Ishikawa (cell line): ENCODE data around the gene RERE.

- RRBS, result no CpG with 5 or more reads among the region's 7 CpGs
Measured at GRCh38 chr1:8257619-8258000, 60.3 kb upstream of the SLC45A1 start.

GRCh38 chr1:8363790-8364283 lies 45.9 kb downstream of the SLC45A1 start:
- RRBS, result no CpG with 5 or more reads among the region's 18 CpGs

GRCh38 chr1:8428149-8428484 lies 110.2 kb downstream of the SLC45A1 start:
- RRBS, result no CpG with 5 or more reads among the region's 5 CpGs

DNA sequence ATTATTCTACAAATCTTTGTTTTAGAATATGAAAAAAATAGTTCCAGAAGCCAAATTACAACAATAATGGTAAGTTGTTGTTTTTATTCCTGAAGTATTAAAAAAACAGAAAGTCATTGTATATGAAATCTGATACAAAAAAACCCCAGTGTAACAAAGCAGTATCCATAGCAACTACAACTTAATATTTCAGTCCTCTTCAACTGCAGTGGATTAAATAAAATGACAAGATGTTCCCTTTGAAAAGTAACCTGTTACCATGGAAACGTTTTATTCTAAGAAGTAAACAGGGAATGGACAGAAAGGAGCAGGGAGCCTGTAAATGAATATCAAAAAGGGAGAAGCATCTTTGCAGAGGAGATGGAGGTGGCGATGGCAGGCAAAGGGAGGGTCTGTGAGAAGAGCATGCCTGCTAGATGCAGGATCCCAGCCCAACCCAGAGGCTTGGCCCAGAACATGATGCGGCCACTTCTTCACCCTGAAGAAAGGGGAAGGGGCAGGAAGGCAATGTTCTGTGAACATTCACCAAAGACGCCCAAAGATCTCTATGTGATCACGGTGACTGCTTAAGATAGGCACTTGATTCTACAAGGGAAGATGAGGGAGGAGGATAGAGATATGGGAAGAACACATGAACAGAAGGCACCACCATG lies 199.8 kb downstream of the SLC45A1 start:
- RRBS, result no CpG with 5 or more reads among the region's 5 CpGs

DNA sequence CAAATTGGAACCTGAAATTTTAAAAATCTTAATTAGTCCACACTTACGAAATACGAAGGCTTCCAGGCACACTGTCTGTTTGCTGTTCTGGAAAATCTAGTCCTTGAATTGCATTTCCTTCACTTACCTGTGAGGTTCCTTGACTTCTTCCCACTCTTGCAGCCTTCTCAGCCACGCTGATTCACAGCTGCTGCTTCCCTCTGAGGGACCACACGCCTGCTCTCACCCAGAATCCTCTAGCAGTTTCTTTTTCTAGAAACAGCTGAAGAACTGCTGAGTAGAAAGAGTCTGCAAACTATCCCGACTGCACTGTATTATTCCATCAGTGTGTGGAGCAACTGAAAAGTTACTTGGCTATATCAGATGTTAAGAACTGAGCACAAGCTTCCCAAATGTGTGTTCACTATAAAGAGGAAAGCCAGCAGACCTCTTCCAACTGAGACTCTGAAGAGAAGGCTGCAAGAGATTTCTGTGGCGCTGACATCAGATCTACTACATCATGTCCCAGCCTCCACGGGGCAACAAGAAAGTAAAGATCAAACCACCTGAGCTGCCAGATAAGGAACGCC lies 226.7 kb downstream of the RERE start:
- RRBS, result no CpG with 5 or more reads among the region's 8 CpGs

- RRBS, result no CpG with 5 or more reads among the region's 5 CpGs
Measured at GRCh38 chr1:8604113-8604703, 213.2 kb downstream of the RERE start.

GRCh38 chr1:8668010-8668659 lies 149.3 kb downstream of the RERE start:
- RRBS, result no CpG with 5 or more reads among the region's 3 CpGs

DNA sequence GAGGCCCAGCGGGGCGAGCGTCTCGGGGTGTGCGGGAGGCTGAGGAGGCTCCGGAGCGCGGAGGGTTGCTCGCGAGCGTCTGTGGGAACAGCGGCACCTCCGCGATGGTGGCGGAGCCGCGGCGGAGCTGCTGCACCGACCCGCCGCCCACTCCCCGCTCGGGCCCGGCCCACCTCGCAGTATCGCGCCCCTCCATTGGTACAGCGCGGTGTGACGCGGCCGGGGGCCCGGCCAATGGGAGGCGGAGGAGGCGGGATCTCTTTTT lies at the start of gene RERE:
Gene RERE, minus strand, starts transcription at position 81 of the 265 bp plus-strand sequence.
- RRBS, result 2% methylated on average over 23 of the region's 35 CpGs

GRCh38 chr1:8829353-8829848 lies 12.0 kb upstream of the RERE start:
- RRBS, result no CpG with 5 or more reads among the region's 6 CpGs

GRCh38 chr1:8943389-8944005 lies 2.2 kb upstream of the CA6 start:
- RRBS, result no CpG with 5 or more reads among the region's 10 CpGs

DNA sequence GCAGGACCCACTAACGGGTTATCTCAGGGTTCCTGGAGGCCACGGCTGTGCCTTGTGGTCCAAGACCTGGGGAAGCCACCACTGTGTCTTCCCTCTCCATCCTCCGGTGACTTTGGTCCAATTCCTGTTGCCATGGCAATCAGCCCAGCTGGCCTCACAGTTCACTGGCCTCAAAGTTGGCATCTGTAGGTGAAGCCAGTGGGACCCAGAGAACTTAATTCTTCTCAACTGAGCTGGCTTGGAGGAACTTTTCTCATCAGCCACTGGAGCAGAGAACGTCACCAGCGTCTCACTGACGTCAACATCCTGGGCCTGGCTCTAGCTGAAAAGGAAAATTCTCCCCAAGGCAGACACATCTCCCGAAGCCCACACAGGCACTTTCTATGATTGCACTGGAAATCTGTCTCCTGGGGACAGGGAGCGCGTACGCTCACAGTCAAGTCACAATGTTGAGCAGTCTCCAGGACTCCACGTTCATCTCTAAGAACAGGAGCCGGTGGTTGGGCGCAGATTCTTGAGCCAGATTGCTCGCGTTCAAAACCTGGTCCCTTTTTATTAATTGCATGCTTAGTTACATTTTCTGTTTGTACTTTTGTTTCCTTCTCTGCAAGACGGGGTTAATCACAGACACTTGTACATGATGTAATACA lies 22.0 kb upstream of the GPR157 start:
- RRBS, result no CpG with 5 or more reads among the region's 16 CpGs

DNA sequence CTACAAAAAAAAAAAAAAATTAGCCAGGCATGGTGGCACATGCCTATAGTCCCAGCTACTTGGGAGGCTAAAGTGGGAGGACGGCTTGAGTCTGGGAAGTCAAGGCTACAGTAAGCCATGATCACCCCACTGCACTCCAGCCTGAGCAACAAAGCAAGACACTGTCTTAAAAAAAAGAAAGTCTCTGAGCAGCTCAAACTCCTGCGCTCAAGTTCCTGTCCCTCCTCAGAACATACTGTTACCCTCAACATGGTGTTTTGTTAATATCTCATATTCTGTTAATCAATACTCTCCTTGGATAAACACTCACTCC lies 43.0 kb upstream of the GPR157 start:
- RRBS, result no CpG with 5 or more reads among the region's 2 CpGs

- RRBS, result 82% methylated on average over 3 of the region's 36 CpGs
Measured at GRCh38 chr1:9263816-9264481, 28.7 kb upstream of the SPSB1 start.

- RRBS, result no CpG with 5 or more reads among the region's 5 CpGs
Measured at GRCh38 chr1:9289897-9290486, 2.7 kb upstream of the SPSB1 start.

DNA sequence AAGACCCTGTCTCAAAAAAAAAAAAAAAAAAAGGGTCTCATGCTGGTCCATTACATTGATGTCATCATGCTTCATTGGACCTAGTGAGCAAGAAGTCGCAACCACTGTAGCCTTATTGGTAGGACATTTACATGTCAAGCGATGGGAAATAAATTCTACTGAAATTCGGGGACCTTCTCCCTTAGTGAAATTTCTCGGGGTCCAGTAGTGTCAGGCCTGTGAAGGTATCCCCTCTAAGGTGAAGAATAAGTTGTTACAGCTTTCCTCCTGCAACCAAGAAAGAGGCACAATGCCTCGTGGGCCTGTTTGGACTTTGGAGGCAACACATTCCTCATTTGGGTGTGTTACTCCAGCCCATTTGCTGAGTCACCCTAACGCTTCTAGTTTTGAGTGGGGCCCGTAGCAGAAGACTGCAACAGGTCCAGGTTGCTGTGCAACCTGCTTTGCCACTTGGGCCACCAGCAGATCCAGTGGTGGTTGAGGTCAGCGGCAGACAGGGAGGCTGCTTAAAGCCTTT lies 7.3 kb downstream of the SPSB1 start:
- RRBS, result no CpG with 5 or more reads among the region's 8 CpGs

DNA sequence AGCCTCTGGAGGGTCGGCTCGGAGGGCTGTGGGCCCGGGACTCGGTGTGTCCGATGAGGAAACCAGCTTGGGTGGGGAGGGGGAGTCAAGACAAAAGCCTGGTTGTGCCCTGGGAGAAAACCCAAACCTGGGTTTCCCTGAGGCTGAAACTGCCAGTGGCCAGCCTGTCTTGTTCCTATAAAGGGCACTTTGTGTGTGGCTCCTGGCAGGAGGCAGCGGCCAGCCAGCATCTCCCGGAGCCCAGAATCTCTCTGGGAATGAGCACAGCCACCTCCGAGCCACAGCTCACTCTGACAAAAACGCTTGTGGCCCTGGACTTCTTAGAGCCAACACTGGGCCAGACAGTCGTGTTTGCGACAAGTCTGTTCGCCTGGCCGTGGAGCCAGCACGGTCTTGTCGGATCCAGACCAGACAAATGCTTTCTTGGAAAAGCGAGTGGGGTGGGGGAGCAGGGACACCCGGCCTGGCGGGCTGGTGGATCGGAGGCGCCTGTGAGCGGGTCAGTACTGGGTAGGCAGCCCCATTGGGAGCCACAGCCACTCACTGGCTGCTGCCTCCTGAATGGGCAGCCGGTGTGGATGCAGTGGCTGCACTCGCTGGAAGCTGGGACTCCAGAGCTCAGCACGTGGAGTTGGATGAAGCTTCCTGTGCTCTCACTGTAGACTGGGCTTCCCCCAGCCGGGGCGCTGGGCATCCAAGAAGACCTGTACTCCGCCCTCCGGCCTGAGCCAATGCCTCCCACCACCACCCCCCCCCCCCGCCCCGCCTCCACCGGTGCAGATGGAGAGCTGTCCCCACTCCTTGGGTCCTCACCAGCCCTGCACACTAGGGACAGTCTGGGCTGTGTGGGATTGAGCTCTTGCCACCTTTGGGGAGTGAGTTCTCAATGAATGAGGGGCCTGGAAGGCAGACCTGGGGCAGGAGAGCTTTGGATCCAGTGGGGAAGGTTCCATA lies 32.1 kb downstream of the SPSB1 start:
- RRBS, result 91% methylated on average over 10 of the region's 31 CpGs

DNA sequence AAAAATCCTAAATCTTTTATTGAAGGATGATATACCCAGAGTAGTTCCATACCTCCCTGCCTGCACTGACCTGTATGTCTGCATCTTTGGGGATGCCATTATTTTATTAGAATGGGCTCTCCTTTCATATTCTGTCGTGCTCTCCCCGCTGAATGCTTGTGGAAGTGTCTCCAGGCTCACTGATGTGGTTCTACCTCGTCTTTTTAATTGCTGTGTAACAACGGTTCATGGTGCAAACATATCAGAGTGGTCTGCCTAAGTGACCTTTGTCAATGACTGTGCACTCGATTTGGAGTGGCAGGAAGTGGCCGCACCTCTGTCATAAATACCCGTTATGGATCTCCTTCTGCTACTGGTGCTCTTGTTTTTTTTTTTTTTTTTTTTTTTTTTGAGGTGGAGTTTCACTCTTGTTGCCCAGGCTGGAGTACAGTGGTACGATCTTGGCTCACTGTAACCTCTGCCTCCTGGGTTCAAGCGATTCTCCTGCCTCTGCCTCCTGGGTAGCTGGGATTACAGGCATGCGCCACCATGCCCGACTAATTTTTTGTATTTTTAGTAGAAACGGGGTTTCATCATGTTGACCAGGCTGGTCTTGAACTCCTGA lies 38.4 kb downstream of the SPSB1 start:
- RRBS, result no CpG with 5 or more reads among the region's 12 CpGs

DNA sequence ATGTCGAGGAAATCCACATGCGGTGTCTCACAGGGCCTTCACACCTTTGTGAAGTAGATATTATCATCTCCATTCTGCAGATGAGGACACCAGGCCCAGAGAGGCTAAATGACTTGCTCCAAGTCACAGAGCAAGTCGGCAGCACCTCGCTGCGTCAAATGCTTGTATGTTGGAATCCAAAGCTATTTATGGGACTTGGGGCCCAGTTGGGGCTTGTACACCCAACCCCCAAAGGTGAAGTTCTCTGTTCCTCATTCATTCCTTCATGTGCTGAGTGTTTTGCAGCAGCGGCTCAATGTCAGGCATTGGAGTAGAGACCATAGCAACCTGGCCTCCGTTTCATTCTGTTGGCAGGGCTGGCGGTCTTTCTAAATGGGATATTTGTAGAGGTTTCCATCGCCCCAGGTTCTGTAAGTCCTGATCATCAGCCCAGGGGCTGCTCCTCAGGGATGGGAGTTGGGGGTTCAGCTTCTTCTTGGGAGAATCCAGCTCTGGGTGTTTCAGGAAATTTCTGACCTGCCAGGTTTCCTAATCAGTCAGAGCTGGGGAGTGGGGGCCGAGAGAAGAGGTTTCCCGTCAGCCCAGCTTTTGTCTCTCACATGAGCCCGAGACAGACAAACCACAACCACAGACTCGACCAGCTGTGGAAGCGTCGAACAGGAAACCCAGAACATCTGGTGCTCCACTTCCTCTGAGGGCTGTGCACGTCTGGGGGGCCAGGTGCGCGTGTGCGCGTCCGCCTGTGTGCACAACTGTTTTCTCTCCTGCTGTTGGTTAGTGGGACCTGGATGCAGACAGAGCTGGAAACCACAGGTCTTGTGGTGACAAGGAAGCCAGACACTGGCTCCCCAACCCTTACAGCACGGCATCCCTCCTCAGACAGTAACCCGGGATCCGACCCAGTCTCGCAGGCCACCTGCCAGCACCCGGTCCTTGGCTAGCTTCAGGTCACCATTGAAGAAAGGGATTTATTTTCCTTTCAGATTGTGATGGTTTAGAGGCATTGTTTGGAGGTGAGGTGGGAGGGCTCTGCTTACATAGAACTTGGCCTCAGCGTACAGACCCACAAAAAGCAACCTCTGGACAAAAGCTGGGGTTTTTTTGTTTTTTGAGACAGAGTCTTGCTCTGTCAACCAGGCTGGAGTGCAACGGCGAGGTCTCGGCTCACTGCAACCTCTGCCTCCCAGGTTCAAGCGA lies 113.0 kb upstream of the SLC25A33 start:
- RRBS, result 83% methylated on average over 4 of the region's 31 CpGs

DNA sequence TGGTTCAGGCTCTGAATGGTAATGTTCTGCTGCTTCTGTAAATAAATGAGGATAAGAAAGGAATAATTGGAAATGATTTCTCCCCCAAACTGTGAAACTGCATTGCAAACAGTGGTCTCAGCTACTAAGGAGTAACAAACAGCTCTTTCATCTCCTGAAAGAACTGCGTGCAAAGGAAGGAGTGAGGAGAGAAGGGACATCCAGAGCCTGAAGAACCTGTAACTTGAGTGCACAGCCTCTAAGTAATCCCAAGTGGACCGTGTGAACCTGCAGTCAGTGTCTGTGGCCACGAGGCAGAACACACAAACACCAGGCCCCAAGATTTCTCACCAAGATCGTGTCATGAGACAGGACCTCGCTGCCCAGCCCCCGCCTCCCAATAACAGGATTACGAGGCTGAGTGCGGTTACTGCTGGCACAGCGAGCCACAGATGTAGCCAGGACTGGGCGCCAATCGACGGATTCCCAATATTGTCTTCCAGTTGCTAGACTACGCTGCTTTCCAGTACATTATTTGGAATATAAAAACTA lies 101.4 kb upstream of the SLC25A33 start:
- RRBS, result no CpG with 5 or more reads among the region's 13 CpGs

- RRBS, result no CpG with 5 or more reads among the region's 13 CpGs
Measured at GRCh38 chr1:9465412-9466123, 73.7 kb upstream of the SLC25A33 start.